ENCODE measurements around a stretch of chr21.

GRCh38 chr21:32348380-32348811 lies 44.4 kb downstream of the URB1 start:
- PRO-cap, result no peak

- PRO-cap, result no peak
Observed at GRCh38 chr21:32440935-32441551, 28.5 kb downstream of the EVA1C start.

GRCh38 chr21:32523786-32524878 lies 61.2 kb downstream of the TCP10L start:
- PRO-cap, result no peak

DNA sequence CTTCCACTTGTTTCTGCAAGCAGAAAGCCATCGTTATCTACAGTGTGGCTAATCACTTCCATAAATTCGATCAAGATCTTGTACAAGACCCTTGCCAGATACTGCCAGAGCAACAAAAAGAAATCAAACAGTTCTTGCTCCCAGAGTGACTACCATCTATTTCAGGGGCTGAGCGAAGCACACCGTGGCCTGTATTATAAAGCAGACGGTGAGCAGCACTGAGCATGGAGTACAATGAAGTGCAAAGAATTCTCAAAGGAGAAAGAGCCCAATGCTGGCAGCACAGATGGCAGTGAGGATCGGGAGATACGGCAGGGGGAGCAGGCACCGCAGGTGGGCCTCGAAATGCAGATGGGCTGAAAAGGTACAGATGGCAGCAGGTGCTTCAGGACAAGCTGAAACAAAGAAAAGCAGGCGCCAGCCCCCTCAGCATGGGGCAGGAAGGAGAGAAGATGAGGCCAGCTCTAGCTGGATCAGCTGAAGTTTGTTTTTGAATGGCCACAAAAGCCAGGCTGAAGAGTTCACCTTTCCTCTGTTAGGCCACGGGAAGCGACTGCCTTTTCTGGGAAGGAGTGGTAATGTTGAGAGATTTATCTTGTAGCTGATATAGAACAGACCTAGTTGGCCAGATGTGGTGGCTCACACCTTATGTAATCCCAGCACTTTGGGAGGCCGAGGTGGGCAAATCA lies 7.8 kb downstream of the CFAP298 start:
- PRO-cap, result no peak

- PRO-cap, result no peak
Observed at GRCh38 chr21:32674281-32674928, 53.4 kb downstream of the SYNJ1 start.

GRCh38 chr21:33197478-33198026 lies 32.2 kb upstream of the IFNAR2 start:
- PRO-cap, result no peak

GRCh38 chr21:33198698-33199188 lies 31.0 kb upstream of the IFNAR2 start:
- PRO-cap, result no peak

GRCh38 chr21:33231056-33231292 lies 1.2 kb downstream of the IFNAR2 start:
- PRO-cap, result no peak

GRCh38 chr21:33265223-33265600 lies 955 bp upstream of the IL10RB start:
- PRO-cap, result no peak

DNA sequence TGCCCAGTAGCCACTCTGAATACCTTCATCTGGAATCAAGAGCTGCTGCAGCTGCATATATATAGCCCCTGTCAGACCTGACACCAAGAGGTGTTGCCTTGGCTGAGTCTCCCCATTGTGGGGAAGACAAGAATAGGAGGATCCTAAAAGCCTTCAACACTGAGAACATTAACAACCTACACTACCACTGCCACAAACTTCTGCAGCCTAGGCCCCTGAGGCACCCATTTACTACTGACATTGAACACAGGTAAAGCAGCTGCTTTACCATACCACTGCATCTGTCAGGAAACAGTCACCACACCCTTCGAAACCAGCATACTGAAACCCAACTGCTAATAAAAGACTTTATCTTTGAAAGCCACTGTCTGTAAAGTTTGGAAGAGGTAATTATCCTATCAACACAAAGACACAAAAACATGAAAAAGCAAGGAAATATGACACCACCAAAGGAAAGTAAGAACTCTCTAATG lies 7.3 kb downstream of the IFNAR1 start:
- PRO-cap, result no peak

GRCh38 chr21:33364181-33364799 lies 38.9 kb upstream of the IFNGR2 start:
- PRO-cap, result no peak

GRCh38 chr21:33373956-33374976 lies 28.9 kb upstream of the IFNGR2 start:
- PRO-cap, result no peak

GRCh38 chr21:33382913-33383566 lies 20.2 kb upstream of the IFNGR2 start:
- PRO-cap, result no peak

DNA sequence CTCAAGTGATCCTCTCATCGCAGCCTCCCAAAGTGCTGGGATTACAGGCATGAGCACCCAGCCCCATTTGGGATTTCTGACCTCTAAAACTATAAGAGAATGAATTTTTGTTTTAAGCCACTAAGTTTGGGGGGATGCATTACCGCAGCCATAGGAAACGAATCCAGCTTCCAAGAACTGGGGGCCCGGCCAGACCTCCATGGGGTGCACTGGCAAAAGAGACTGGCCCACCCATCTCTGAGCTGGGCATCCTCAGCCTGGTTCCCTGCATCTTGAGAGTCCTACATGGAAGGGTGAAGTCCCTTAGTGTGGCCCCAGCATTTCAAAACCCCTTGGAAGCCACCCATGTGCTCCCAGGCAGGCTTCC lies 9.2 kb upstream of the IFNGR2 start:
- PRO-cap, result no peak

DNA sequence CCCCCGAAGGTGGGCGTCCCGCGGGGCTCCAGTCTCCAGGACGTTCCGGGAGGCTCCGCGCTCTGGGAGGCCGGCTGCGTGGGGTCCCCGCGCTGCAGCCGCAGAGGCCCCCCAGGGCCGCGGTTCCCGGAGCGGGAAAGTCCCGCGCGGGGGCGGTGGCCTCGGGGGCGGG lies 147 bp upstream of the IFNGR2 start:
- PRO-cap, result bidirectional peak, plus-strand start at position 31 of the sequence, minus-strand start outside the sequence

GRCh38 chr21:33412856-33413613 lies 9.8 kb downstream of the IFNGR2 start:
- PRO-cap, result no peak

DNA sequence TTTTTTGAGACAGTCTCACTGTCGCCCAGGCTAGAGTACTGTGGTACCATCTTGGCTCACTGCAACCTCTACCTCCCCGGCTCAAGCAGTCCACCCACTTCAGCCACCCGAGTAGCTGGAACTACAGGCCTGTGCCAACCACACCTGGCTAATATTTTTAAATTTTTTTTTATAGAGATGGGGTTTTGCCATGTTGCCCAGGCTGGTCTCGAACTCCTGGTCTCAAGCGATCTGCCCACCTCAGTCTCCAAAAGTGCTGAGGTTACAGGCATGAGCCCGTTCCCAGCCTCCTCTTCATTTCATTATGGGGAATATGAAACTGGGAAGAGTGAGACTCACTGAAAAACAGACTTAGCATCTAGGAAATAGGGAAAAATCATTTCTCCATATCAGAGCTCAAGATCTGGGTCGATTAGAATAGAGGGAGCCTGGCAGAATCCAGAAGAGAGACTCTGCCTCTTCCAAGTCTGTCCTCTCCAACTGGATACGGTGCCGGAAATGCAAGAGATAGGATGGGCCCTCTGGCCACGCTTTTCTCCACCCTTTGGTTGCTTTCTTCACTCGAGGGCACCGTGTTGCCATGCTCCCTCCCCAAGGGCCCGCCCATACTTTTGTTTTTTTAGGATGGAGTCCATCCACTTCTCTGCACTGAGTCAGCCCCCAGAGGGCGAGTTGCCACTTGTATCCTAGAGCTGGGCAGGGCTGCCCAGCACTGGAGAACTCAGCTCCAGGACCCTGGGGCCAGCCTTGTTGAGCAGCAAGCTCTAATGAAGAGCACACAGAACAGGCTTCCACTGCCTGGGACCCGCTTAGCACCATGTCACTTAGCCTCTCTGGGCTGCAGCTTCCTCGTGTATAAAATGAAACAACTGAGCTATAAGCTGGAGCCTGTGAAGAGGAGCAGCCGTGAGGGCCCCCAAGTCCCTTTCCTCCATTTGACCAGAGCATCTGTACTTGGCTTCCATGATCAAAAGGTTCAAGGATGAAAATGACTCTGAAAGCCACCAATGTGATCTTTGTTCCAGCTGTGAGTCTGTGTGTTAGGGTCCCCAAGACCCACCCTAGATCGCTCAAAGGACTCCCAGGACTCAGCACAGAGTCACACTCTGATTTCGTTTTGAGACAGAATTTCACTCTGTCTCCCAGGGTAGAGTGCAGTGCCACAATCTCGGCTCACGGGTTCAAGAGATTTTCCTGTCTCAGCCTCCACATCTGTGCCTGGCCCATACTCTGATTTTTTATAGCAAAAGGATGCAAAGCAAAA lies 25.5 kb downstream of the IFNGR2 start:
- PRO-cap, result no peak

DNA sequence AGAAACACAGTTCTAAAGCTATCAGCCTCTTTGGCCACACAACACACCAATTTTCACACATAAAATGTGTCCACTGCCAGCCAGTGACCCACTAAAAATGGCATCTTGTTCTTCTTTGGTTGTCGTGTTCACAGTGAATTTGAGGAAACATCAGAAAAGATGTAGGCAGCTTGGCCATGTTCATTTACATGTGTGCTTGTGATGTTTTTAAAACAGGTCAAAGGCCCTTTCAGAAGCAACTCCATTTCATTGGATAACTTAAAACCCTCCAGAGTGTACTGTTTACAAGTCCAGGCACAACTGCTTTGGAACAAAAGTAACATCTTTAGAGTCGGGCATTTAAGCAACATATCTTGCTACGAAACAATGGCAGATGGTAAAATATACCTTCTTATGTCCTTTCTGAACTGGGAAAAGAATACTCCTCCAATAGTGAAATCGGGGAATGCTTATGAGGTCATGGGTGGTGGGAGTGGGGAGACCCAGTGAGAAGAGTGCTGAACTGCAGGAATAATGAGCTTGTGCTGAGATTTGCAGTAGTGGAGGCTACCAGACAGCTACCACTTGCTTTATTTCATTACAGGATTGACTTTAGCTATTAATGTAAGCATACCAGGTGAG lies 28.9 kb downstream of the IFNGR2 start:
- PRO-cap, result no peak

GRCh38 chr21:33443348-33443774 lies 36.4 kb downstream of the TMEM50B start:
- PRO-cap, result no peak

GRCh38 chr21:33552900-33553535 lies 10.2 kb downstream of the SON start:
- PRO-cap, result no peak

Data from H9 (cell line).